ENCODE measurements around a stretch of chr21.

DNA sequence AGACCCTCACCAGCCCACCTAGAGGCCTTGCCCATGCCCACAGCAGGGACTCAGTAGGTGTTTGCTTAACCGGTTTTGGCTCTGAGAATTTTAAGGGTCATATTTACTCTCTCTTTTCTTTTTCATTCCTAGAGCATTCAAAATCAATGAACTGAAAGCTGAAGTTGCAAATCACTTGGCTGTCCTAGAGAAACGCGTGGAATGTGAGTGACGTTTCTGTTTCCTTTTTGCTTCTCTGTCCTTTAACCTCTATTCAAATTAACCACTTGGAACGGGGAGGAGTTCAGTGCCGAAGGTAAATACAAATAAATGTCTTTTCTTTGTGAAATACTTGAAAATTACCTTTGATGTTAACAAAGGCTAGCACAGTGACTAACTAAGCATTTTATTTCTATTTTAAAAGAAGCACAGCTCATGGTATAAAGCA, 79.8 kb downstream of the PDE9A start:
- RRBS, result no CpG with 5 or more reads among the region's 6 CpGs

DNA sequence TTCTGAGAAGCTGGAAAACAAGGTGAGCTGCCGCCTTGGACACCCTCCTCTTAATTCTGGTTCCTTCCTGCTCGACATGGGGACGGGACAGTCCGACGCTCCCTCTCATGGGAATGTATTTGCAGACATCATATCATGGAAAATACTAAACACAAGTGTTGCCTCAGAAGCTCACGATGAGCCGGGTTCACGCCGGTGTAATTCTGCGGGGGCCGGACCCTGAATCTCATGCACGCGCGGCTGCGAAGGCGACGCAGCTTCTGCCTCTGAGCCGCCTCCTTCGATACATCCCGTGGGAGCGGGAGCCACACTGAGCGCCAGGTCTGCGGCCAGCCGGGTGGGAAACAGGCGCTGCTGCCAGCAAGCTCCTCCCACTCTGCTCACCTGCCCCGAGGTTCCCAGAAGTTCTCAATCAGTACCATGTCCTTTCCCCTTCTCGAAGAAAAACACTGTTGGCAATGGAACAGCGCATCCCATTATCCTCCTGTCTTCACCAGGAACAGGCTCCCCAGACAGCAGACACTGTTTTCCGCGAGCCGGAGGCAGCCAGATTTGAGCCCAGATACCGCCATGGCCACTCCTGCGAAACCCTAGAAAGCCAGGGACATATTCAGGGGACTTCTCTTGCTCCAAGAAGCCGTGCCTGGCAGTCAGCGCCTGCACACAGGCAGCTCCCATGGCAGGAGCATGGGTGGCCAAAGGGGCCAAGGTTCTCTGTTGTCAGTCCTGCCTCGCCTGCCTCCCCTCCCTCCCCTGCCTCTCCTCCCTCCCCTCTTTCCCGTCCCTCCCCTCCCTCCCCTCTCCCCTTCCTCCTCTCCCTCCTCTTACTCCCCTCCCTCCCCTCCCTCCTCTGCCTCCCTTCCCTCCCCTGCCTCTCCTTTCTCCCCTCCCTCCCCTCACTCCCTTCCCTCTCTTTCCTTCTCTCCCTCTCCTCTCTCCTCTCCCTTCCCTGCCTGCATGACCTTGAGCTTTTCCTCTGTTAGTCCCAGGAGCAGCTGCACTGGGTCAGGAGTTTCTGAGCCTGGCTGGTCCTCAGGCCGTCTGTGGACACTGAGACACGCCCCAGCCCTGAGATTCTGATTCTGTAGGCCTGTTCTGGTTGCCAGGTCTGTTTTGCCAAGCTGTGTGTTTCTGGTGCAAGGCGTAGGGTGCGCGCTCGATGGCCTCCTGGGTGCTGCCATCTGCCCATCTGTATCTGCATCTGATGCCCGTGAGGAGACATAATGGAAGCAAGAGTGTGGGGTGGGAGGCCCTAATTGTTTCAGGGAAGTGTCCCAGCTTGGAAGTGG, 97.7 kb downstream of the WDR4 start:
- RRBS, result 8% methylated on average over 8 of the region's 44 CpGs

- RRBS, result no CpG with 5 or more reads among the region's 9 CpGs
Observed at GRCh38 chr21:42845256-42845597, 34.1 kb downstream of the WDR4 start.

- RRBS, result 94% methylated on average over 5 of the region's 19 CpGs
Observed at GRCh38 chr21:43341309-43342098, 85.4 kb downstream of the SIK1 start.

DNA sequence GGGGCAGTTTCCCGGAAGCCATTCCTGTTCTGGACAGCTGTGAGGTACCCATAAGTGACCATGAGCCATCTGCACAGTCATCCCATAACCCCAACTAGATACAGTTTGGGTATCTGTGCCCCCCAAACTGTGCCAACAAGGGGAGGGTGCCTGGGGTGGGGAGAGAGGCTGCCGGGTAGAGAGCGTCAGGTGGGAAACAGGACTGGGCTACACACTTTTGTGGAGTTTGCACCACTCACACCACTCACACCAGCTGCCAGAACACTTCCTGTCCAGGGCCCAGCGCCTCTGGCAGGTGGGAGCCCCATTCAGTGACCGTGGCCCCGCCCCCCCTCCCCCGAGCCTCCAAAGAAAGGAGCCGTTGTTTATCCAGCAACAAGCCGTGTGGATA, 44.1 kb downstream of the SIK1 start:
- RRBS, result 95% methylated on average over 1 of the region's 9 CpGs

GRCh38 chr21:43477818-43478215, 50.9 kb upstream of the SIK1 start:
- RRBS, result 27% methylated on average over 5 of the region's 17 CpGs

DNA sequence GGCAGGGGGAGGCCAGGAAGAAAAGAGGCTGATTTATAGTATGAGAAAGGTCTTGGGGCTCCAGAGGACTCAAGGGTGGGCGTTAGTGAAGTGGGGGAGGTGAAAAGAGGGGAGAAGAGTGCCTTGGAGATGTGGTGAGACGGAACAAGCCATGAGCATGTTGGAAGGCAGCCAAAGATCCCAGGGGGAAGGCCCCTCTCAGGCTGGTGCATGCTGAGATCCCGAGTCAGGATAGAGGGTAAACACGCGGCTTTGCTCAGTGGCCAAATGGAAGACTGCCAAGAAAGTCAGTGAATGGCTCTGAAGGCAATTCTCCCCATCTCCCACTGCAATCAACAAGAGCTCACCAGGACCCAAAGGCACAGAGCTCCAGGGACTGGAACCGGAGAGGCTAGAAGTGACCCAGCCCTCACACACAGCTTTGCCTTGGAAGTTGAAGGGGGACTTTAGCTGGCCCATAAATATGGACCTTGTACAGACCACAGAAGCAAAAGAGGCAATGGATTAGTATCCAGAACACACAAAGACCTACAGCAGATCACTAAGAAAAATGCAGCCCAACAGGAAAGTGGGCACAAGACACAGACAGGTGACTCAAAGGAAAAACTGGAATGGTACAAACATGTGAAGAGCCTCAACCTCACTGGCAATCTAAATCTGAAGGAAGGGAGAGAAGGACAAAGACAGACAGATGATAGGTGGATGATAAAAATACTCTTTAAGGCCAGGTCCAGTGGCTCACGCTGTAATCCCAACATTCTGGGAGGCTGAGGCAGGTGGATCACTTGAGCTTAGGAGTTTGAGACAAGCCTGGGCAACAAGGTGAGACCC, 44.8 kb downstream of the H2BC12L start:
- RRBS, result no CpG with 5 or more reads among the region's 7 CpGs

DNA sequence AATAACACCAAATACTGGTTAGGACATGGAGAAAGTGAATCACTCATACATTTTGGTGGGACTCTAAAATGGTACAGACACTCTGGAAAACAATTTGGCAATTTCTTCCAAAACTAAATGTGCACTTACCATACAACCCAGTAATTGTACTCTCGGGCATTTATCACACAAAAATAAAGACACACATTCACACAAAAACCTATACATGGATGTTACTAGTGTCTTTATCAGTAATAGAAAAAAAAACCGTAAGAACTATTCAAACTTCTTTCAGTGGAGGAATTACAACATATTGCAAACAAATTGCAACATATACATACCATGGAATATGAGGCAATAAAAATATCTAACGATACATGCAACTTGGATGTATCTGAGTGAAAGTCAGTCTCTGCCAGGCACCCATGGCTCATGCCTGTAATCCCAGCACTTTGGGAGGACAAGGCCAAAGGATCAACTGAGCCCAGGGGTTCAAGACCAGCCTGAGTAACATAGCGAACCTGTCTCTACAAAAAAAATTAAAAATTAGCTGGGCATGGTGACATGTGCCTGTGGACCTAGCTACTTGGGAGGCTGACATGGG, 19.6 kb downstream of the HSF2BP start:
- RRBS, result no CpG with 5 or more reads among the region's 4 CpGs

- RRBS, result 34% methylated on average over 4 of the region's 49 CpGs
Observed at GRCh38 chr21:43728129-43729113, 9.5 kb downstream of the PDXK start.

GRCh38 chr21:43733362-43734353, 14.7 kb downstream of the PDXK start:
- RRBS, result no CpG with 5 or more reads among the region's 34 CpGs

GRCh38 chr21:43773853-43774787, 2.0 kb downstream of the CSTB start:
- RRBS, result no CpG with 5 or more reads among the region's 25 CpGs

DNA sequence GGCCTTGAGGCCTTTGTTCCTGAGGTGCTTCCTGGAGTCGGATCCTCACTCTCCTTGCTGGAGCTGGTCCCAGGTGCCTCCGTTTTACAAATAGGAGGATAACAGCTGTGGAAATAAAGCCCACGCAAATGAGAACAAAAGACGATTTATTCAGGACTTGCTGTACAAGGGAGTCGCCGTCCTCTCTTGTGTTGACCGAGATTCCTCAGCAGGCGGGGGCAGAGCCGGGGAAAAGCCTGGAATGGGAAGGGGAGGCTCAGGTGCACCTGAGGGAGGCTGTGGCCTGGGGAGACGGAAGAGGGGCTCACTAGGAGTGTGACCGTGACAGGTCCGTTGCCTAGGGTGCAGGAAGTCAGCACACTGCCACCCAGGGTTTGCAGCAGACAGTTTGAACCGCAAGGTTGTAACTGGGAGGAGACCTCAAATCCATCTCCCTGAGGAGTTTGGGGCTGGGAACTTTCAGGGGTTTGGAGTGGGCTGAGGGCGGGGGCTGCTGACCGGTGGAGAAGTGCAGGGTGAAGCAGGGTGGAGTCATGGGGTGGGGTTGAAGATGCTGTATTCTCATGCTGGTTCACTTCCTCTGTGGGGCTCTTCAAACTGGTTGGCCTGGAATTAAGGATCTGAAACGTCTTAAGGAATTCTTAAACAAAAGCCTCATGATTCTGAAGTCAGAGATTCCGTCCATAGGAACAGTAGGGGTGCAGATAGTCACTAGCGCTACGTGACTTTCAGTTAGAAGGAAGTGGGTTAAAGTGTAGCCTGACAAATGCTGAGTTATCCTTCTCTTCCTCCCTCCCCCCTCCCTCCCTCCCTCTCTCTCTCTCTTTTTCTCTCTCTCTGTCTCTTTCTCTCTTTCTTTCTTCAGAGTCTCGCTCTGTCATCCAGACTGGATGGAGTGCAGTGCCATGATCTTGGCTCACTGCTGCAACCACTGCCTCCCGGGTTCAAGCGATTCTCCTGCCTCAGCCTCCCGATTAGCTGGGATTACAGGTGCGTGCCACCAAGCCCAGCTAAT, 2.7 kb upstream of the CSTB start:
- RRBS, result no CpG with 5 or more reads among the region's 24 CpGs

GRCh38 chr21:43978031-43978403, 34.1 kb upstream of the TRAPPC10 start:
- RRBS, result no CpG with 5 or more reads among the region's 7 CpGs

DNA sequence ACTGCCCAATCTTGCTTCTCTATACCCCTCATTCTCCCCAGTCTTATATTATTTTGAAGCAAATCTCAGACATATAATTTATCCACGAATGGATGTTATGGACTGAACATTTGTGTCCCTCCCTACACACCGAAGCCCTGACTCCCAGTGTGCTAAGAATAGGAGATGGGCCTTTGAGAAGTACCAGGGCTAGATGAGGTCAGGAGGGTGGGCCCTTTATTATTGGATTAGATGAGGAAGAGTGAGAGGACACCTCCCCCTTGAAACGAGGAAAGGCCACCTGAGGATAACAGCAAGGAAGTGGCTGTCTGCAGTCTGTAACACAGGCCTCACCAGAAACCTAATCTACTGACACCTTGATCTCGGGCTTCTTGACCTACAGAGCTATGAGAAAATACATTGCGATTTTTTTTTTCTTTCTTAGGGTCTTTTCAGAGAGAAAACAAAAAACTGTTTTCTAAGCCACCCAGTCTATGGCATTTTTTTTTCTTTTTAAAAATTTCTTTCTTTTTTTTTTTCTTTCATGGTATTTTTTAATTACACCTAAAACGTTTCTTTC, 9.5 kb downstream of the TRAPPC10 start:
- RRBS, result no CpG with 5 or more reads among the region's 6 CpGs

GRCh38 chr21:44059562-44060129, 47.5 kb downstream of the TRAPPC10 start:
- RRBS, result no CpG with 5 or more reads among the region's 7 CpGs

GRCh38 chr21:44085302-44086503, 21.5 kb upstream of the PWP2 start:
- RRBS, result no CpG with 5 or more reads among the region's 17 CpGs

GRCh38 chr21:44174971-44175550, 41.6 kb downstream of the GATD3 start:
- RRBS, result no CpG with 5 or more reads among the region's 29 CpGs

DNA sequence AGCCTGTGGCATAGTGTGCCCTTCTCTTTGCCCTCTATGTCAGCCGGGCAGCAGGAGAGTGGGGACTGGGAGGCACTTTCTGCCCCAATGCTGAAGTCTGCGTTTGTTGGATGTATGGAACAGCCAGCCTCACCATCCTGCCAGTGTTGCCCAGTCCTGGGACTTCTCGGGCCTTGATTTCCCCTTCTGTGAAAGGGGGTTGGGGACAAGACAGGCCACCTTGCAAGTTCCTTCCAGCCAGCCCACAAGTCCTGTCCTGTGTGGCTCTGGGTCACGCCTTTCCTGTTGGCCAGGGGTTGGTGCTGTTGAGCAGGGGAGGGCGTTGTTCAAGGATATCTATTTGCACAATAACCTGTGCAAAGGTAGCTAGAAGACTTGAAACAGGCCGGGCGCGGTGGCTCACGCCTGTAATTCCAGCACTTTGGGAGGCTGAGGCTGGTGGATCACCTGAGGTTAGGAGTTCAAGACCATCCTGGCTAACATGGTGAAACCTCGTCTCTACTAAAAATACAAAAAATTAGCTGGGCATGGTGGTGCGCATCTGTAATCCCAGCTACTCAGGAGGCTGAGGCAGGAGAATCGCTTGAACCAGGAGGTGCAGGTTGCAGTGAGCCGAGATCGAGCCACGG, 2.8 kb downstream of the PFKL start:
- RRBS, result no CpG with 5 or more reads among the region's 15 CpGs

DNA sequence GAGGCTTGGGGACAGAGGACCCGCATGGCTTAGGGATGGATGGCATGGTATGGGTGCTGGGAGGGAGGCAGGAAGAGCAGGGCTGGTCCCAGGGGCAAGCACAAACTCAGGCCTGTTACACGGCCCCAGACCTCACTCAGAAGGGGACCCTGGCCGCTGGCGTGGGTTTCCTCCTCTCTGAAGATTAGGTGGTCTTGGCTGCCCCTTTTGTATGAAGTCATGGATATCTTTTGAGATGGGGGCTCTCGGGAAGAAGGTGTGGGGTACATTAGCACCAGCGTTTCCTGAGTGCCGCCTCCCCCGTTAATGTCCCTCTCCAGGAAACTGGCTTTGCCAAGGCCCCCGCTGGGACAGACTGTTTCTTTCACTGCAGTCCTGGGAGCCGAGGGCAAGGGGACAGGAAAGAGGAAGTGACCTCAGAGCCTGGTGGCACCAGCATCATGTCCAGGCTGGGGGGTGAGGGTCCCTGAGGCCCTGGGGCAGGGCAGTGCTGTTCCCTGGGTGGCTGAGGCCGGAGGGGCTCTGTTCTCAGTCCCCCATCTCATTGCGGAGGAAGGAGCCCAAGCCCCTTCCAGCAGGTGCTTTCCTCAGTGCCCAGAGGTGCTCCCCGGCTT, 5.7 kb downstream of the PFKL start:
- RRBS, result 100% methylated on average over 2 of the region's 13 CpGs

DNA sequence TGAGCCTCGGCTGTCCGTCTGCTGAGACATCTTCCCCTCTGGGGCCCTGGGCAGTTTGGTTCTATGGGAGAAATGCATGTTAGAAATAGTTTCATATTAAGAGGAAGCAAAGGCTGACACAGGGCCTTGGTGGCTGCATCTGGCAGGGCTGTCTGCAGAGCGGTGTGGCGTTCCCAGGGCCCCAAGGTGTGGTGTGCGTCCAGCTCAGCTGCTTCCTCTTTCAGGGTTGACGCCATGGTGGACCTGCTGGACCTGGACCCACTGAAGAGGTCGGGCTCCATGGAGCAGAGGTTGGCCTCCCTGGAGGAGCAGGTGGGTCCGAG, 31.9 kb upstream of the LRRC3 start:
- RRBS, result no CpG with 5 or more reads among the region's 8 CpGs